ENCODE measurements around a stretch of chr13.

- PRO-cap, 10 experiments: no peak in any of the 10 experiments
Observed at GRCh38 chr13:110407078-110408263, 100.4 kb downstream of the COL4A2 start.

DNA sequence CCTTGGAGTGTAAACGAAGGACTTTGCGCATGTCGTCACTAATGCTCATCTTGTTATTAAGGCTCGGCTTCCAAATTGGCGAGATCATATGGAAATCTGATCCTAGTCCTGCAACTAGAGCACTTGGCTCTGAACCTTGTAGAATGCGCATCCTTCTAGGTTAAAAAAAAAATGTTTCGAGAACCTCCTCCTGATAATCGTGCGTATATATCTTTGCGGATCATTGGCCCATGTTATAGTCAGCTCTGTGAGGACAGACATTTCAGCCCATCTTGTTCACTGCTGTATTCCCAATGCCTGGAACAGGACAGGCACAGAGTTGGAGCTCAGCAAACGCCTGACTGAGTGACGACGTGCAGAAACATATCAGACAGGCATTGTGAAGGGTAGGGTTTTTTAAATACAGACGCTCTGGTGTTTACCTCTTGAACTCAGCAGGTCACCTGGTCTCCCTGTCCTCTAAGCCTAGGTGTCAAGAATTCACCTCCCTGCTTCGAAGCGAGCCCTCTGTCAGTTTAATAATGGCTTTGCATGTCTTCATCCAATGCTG is 114.0 kb downstream of the RAB20 start:
- PRO-cap, 10 experiments: no peak in any of the 10 experiments

- PRO-cap, 10 experiments: peak in 1 of 10 experiments; most common plus-strand start chr13:110470497 (in 1)
Observed at GRCh38 chr13:110470276-110470968, 91.1 kb downstream of the RAB20 start.

GRCh38 chr13:110520371-110521572 is 40.8 kb downstream of the RAB20 start:
- PRO-cap, 10 experiments: peak in 7 of 10 experiments; most common plus-strand start chr13:110521129 (in 3); most common minus-strand start chr13:110520866 (in 6)

DNA sequence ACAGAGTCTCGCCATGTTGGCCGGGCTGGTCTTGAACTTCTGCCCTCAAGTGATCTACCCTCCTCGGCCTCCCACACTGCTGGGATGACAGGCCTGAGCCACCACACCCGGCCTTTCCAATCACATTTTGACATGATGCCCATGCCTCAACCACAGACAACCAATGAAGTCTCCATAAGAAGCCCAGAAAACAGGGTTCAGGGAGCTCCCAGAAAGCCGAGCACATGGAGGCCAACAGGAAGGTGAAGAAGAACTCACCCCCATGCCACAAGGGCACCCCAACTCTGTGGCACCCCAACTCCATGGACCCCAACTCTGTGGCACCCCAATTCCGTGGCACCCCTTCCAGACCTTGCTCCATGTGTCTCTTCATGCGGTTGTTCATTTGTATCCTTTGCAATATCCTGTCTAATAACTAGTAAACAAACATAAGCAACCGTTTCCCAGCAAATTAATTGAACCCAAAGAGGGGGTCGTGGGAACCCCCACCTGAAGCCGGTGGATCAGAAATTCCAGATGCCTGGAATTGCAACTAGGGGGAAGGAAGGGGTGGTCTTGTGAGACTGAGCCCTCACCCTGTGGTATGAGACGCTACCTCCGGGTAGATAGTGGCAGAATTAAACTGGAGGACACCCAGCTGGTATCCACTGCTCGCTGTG is 11.5 kb downstream of the RAB20 start:
- PRO-cap, 10 experiments: no peak in any of the 10 experiments

DNA sequence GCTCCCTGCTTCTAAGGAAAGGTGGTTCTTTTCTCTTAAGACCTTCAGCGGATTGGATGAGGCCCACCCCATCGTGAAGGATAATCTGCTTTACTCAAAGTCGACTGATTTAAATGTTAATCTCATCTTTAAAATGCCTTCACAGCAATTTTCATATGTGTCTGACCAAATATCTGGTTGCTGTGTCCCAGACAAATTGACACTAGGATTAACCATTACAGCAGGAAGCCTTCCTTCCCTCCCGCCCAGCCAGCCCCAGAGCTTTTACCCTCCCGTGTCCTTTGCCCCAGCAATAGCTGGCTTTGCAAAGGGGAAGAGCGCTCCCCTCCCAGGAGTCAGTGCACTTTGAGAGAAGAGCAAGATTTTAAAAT is 14.9 kb upstream of the NAXD start:
- PRO-cap, 10 experiments: no peak in any of the 10 experiments

DNA sequence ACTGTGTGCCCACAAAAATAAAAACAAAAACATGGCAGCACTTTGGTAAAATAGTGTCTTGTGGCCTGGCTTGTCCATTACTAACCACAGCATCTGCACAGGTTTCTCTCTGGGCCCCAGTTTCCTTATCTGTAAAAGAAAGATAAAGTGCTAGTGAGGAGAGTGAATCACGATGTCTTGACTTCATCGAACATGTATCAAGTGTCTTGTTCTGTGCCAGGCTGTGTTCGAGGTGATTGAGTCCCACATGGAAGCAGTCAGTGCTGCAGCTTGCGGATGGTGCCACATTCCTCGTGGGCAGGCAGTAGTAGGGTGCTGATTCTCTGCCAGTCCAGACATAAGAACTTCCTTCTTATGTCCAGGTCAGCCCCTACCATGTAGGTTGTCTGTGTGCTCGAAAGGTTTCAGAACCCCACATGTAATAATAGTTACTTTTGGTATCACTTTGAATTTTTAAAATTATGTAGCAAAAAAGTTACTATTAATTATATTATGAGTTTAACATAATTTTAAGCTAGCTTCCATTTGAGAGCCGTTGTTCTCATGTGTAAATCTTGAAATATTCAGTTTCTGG is 2.4 kb downstream of the NAXD start:
- PRO-cap, 10 experiments: no peak in any of the 10 experiments

GRCh38 chr13:110646802-110647364 is 31.5 kb downstream of the NAXD start:
- PRO-cap, 10 experiments: no peak in any of the 10 experiments

DNA sequence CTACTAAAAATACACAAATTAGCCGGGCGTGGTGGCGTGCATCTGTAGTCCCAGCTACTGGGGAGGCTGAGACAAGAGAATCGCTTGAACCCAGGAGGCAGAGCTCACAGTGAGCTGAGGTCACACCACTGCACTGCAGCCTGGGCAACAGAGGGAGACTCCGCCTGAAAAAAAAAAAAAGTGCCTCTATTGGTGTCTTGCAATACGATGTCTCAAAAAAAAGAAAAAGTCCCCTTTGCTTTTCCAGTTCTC is 1.5 kb upstream of the CARS2 start:
- PRO-cap, 10 experiments: peak in 5 of 10 experiments; most common minus-strand start position 181 of the sequence (in 5)

GRCh38 chr13:110713928-110714713 is 621 bp downstream of the ING1 start:
- PRO-cap, 10 experiments: peak in 7 of 10 experiments; most common plus-strand start chr13:110714616 (in 3); most common minus-strand start chr13:110714434 (in 3)

- PRO-cap, 10 experiments: no peak in any of the 10 experiments
Observed at GRCh38 chr13:110885616-110885883, 29.3 kb downstream of the ANKRD10 start.

- PRO-cap, 10 experiments: no peak in any of the 10 experiments
Observed at GRCh38 chr13:110886632-110886927, 28.3 kb downstream of the ANKRD10 start.

GRCh38 chr13:110954877-110955613 is 40.2 kb upstream of the ANKRD10 start:
- PRO-cap, 10 experiments: peak in 1 of 10 experiments; most common plus-strand start chr13:110955431 (in 1); most common minus-strand start chr13:110955330 (in 1)

DNA sequence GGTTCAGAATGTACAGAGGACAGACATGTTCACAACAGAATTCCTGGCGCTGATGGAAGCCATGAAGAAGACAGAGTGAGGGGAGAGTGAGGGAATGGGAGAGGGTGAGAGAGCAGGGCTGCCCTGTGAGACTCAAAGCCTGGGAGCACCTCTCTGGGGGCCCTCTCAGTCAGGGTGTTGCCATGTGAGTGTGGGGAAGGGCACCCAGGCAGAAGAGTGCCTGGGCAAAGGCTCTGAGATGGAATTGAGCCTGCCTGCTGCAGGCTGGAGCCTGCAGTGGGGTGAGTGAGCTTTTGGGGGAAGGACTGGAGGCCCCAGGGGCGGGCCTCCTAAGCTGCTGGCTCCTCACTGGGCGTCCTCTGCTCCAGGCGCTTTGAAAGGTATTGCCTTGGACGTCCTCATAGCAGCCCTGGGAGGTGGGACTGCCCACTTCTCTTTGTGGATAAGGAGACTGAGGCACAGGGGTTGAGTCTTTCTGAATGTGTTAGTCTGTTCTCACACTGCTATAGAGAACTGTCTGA is 60.2 kb downstream of the ARHGEF7 start:
- PRO-cap, 10 experiments: no peak in any of the 10 experiments

DNA sequence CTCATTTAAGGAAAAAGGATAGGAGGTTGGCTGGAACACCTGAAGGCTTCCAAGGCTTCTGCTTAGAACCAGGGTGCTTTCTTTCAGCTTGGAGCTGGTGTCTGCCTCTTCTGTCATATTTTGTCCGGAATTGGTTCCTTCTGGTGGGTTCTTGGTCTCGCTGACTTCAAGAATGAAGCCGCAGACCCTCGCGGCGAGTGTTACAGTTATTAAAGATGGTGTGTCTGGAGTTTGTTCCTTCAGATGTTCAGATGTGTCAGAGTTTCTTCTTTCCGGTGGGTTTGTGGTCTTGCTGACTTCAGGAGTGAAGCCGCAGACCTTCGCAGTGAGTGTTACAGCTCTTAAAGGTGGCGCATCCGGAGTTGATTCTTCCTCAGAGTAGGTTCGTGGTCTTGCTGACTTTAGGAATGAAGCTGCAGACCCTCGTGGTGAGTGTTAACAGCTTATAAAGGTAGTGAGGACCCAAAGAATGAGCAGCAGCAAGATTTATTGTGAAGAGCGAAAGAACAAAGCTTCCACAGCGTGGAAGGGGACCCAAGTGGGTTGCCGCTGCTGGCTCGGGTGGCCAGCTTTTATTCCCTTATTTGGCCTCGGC is 74.1 kb downstream of the ARHGEF7 start:
- PRO-cap, 10 experiments: no peak in any of the 10 experiments

- PRO-cap, 10 experiments: no peak in any of the 10 experiments
Observed at GRCh38 chr13:111203620-111204388, 88.7 kb downstream of the ARHGEF7 start.

- PRO-cap, 10 experiments: no peak in any of the 10 experiments
Observed at GRCh38 chr13:111232346-111232796, 88.1 kb upstream of the TEX29 start.

DNA sequence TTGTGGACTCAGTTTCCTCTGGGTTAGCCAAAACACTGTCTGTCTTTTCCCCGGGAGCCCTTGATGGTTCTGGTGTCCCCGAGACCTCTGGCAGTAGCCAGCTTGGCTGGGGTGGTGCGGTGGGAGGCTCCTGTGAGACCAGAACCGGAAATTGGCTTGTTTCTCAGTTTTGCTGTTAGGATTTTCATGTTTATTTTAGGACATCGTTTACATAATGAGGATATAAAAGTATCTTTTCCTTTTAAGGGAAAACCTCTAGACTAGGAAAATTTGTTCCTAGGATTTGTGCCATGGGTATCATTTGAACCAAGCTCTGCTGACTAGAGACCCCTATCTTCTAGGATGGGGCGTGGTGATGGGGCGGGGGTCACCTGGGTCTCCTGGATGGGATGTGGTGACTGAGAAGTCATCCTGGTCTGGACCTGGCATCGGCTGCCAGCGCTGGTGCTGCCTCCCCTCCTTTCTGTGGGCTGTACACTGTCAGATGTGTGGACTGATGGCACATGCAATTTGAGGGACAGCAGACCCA is 48.1 kb upstream of the TEX29 start:
- PRO-cap, 10 experiments: no peak in any of the 10 experiments

DNA sequence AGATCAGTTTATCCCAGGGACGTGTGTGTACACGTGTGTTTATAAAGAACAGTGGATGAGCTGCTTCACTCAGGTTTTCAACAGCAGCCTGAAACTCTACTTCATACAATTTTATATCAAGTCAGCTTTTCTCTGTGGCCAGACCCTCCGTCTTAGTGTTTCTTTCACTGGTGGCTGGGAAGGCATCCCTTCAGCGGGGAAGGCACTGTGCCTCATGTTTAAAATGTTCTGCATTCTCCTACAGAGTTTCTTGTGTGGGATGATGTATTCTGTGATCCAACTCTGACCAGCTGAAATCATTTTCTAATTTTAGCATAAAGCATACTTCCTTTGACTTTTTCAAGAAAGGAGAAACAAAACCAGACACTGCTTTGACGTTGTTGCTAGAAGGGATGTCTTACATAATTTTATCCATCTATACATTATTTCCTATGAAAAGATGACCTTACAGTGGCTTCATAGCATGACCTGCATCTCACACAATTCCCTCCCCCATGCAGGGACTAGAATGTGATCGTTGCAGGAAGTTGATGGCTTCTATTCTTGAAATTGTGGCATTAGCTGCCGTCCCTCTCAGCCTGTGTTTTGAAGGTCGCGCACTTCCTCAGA is 38.7 kb upstream of the TEX29 start:
- PRO-cap, 10 experiments: no peak in any of the 10 experiments

DNA sequence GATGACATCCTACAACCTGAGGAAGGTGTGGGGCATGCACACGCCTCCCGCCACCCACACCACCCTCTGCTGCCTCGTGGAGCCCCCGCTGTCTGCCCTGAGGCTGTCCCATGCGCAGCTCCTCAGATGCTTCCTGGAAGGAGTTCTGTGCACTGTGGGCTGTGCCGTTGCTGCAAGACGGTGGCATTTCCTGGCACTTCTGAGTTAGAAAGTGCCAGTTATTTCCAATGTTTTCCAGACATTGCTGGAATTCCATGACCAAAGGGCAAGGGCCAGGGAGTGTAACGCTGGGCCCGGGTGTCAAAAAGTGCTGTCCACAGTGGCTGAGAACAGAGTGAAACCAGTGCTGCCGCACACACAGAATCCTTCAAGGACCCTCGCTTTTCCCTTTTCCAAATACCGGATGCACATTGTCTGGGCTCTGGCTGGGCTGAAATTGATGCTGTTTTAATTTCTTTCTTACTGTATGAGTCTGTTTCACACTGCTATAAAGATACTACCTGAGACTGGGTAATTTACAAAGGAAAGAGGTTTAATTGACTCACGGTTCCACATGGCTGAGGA is 4.1 kb upstream of the TEX29 start:
- PRO-cap, 10 experiments: no peak in any of the 10 experiments